Mesangial cell (primary cell): ENCODE data around the genes CNTLN, ADAMTSL1, IFNA5, IFNA8 and IFNE.

DNA sequence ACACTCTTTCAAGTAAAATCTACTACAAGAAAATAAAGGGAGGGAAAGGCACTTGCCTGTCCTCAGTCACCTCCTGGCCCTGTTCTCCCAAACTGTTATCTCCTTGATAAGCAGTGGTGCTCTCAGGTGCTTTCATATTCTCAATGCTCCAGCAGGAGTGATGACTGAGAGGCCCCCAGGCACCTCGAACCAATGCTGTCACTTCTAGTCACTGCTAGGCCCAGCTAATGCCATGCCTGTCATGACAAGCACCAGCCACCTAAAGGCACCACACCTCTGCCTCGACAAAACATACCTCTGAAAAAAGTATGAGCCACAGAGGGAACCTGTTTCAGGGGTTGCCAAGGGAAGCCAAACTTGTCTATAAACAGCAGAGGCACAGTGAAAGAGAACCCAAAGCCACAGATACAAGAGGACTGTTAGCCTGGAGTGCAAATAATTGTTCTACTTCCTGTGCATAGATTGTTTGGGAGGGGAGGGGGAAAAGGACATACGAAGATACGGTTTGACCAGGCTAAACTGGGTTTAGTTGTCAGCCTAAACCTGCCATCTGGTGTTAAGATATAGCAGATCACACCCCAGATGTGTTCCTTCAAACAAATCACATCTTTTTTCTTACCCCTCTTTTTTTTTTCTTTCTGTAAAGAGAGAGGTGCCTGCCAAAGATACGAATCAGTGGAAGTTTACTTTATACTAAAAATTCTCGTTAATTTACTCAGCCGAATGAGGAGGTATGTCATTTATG lies 45.9 kb downstream of the BNC2 start:
- RAMPAGE, long total RNA, result no peak

DNA sequence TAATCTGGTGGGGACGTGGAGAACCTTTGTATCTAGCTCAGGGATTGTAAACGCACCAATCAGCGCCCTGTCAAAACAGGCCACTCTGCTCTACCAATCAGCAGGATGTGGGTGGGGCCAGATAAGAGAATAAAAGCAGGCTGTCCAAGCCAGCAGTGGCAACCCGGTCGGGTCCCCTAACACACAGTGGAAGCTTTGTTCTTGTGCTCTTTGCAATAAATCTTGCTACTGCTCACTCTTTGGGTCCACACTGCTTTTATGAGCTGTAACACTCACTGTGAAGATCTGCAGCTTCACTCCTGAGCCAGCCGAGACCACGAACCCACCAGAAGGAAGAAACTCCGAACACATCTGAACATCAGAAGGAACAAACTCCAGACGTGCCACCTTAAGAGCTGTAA lies 61.2 kb upstream of the CNTLN start:
- RAMPAGE, long total RNA, result no peak

GRCh38 chr9:17134748-17135875 lies at the start of gene CNTLN:
CNTLN (plus strand) TSS chr9:17135040.
- RAMPAGE, long total RNA, result start-site peak on the plus strand at chr9:17135033-17135067, 172 reads

GRCh38 chr9:18393707-18394304 lies 80.1 kb upstream of the ADAMTSL1 start:
- RAMPAGE, long total RNA, result no peak

- RAMPAGE, long total RNA, result no peak
These were observed 14.0 kb upstream of the ADAMTSL1 start for GRCh38 chr9:18459886-18460385.

DNA sequence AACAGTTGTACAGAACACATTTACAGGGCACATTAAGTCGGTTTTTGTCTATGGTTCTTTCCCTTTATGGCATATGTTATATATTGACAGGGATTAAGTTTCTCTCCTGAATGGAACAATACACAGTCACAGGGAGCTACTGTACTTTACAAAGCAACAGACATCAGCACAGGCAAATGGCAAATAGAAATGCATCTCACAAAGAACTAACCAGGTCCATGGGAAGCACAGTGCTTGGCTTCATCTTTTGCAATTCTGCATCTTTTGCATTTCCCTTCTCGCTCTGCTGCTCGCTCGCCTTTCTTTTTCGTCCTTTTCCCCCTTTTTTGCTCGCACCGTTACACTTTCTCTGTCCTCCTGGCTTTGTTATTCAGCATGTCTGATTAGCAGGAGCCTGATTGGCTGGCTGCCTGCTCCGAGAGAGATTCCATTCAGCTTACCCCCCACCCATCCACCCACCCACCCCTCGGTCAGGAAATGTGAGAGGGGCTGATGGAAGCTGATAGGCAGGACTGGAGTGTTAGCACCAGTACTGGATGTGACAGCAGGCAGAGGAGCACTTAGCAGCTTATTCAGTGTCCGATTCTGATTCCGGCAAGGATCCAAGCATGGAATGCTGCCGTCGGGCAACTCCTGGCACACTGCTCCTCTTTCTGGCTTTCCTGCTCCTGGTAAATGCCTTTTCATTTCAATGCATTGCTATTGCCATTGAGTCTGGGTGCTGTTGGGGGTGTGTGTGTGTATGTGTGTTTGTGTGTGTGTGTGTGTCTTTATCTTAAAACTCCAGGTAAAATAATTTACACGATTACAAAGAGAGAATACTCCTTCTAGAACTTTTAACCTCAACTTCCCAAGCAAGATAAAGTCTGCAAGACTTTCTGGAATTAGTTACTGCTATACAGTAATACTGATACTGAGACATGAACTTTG lies at the start of gene ADAMTSL1:
Gene ADAMTSL1, plus strand, starts transcription at position 529 of the 930 bp plus-strand sequence.
- RAMPAGE, long total RNA, result start-site peak on the plus strand centred at position 514 of the sequence, 69 bp wide, 71 reads

- RAMPAGE, long total RNA, result no peak
These were observed 898 bp downstream of the RRAGA start for GRCh38 chr9:19050252-19050398.

DNA sequence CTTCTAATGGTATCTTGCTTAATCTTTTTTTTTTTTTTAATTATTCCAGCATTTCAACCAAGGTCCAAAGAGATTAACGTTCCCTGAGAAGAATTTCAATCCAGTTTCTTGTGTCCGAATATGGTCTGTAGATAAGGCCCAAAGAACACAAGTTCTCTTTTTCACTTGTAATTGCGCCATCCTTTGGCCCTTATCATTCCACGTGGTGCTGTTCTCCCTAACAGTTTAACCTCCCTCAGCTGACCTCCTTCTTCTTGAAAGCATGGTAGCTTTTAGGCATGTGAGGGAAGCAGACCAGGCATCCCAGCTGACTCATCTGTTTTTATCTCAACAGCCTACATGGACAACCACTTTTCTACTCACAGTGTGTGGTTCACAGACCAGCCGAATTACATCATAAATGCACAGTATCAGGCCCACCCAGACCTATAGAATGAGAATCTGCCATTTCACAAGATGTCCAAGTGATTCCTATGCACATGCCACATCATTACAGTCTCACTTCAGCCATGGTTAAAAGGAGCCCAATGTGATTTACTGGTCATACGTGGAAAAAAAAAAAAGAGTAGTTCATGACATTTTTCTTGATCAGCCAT lies 26.9 kb upstream of the PLIN2 start:
- RAMPAGE, long total RNA, result no peak

DNA sequence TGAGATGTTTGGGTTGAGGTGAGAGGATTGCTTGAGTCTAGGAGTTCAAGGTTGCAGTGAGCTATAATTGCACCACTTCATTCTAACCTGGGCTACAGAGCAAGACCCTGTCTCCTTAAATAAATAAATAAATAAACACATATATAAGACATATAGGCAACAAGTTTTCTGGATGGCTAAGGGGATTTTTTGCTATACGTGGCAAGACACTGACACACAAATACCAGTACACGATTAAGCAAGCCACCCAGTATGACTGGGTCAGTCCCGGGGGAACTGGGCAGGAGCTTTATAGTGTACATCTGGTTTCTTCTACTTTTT lies 46.8 kb upstream of the PLIN2 start:
- RAMPAGE, long total RNA, result no peak

- RAMPAGE, long total RNA, result no peak
These were observed 36.6 kb downstream of the ACER2 start for GRCh38 chr9:19445175-19446078.

- RAMPAGE, long total RNA, result no peak
These were observed 84.6 kb downstream of the ACER2 start for GRCh38 chr9:19493288-19493844.

DNA sequence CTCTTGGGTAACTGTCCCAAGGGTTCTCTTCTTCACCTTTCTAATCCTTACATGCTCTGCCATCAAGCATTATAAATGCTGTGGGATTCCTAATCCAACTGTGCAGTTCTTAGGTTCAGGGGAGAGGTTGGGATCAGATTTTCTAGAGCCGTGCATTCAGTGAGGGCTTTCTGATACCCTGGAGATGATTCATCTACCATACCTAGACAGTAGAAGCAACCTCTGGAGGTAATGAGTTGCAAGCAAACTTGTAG lies 365.8 kb downstream of the MLLT3 start:
- RAMPAGE, long total RNA, result no peak

GRCh38 chr9:20590668-20591144 lies 31.6 kb downstream of the MLLT3 start:
- RAMPAGE, long total RNA, result no peak

GRCh38 chr9:20621194-20622279 lies 762 bp downstream of the MLLT3 start:
- RAMPAGE, long total RNA, result no peak

GRCh38 chr9:20902172-20902927 lies 129.1 kb downstream of the HACD4 start:
- RAMPAGE, long total RNA, result no peak

DNA sequence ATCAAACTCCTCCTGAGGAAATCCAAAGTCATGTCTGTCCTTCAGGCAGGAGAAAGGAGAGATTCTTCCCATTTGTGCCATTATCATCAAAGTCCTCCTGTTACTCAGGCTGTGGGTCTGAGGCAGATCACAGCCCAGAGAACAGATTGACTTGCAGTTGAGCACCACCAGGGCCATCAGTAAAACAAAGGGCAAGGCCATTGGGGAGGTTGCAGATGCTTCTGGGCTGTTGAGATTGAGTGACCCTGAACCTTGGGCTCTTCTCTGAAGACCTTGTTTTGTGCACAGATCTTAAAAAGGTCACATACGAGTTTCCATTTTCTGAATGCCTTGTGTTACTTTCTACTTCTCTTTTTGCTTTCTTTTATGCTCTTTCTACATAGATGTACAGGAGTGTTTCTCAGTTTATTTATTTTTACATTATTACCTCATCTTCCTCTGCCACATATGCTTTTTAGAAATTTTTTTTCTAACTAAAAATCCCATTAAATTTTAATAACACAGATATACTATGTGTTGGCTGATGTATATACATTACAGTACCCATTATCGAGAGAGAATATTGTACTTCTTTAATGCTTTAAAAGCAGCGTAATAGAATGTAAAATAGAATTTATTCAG lies at the start of gene IFNA5:
Gene IFNA5, minus strand, starts transcription at position 258 of the 621 bp plus-strand sequence.
- RAMPAGE, long total RNA, result no peak

DNA sequence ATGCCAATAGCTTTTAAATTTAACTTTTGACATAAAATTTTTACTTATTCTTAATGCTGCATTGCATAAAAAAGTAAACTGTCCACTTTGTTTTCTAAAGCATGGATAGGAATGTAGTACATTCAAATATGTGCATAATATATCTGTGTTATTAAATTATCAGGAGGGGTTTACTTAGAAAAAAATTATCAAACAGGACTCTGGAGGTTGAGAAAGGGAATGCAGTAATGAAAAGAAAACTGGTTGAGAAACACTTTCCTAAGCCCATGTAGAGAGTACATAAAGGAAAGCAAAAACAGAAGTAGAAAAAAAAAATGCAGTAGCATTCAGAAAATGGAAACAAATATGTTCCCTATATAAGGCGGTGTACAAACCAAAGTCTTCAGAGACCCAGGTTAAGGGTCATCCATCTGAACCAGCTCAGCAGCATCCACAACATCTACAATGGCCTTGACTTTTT lies at the start of gene IFNA8:
Gene IFNA8, plus strand, starts transcription at position 385 of the 460 bp plus-strand sequence.
- RAMPAGE, long total RNA, result no peak

DNA sequence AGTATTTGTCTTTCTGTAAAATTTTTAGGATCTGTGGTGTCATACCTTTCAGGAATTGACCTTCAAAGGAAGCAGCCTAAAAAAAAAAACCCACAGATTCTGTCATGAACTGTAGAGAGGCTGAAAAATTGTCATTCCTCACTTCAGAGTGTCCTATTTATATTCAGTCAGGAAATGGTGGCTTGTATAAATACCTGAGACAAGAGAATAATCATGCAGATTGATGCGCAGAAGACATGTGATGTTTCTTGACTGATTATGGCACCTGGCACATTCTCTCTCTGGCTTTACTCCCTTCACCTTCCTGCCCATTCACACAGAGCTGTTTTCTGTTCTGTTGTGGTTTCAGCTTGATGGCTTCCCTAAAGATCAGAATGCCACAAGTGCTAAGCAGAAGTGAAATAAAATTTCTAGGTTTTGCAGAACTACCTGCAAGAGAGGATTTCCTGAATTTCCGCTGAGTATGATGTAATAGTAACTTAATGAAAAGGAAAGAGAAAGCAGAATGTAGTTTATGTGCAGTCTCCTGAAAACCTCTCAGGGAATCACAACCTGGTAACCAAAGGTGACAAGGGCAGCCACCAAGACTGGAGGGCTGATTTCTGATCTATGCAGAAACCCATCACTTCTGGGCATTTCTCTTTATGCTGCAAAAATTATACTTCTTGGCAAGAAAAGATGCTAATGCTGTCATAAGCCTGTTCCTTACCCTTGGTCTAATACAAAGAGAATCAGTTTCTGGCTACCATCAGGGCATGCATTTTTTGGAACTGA lies 4.0 kb downstream of the IFNA1 start:
- RAMPAGE, long total RNA, result no peak

DNA sequence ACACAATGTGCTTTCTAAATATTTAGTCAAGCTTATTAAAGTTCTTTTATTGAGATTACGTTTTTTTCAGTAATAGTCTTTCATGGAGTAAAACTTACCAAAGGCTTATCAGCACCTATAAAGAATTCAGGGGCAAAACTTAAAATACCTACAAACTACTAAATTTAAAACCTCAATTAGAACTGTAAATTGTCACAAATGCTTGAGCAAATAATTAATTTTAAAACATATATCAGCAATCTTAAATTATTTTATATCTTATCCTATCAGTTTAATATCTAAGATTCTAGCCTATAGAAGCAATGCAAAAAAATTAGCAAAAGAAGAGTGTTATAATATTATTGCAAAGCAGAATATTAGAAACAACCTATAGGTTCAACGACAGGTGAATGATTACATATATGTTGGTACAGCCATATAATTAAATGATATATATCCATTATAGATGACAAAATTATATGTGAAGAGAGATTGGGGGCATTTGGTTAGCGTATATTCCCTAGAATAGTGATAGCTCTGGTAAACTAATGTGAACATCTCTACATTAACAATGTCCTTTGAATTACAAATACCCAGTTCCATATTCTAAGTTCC lies at the start of gene IFNE:
Gene IFNE, minus strand, starts transcription at position 283 of the 594 bp plus-strand sequence.
- RAMPAGE, long total RNA, result no peak

DNA sequence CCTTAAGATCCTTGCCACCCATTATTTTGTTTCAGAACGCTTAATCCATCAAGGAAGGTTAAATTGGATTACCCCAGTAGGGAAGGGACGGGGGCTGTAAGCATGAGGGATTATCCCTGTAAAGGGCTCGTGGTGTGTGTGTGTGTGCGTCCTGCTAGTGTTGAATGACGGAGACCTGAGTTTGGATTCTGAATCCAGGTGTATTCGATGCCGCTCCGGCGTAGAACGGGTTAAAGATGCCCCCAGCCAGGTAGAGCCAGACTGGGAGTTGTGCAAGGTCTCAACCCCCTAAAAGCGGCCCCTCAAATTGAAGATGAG lies 798 bp upstream of the MTAP start:
- RAMPAGE, long total RNA, result no peak